ENCODE measurements around a stretch of chr17.

- PRO-cap, 6 experiments, result peak in 1 of 6 experiments; most common minus-strand start chr17:74432785 (in 1)
- RAMPAGE, long total RNA, 2 experiments, result no peak in any of the 2 experiments
- RRBS, result no CpG with 5 or more reads among the region's 12 CpGs
These were observed 770 bp downstream of the GPRC5C start for GRCh38 chr17:74432736-74432979.

DNA sequence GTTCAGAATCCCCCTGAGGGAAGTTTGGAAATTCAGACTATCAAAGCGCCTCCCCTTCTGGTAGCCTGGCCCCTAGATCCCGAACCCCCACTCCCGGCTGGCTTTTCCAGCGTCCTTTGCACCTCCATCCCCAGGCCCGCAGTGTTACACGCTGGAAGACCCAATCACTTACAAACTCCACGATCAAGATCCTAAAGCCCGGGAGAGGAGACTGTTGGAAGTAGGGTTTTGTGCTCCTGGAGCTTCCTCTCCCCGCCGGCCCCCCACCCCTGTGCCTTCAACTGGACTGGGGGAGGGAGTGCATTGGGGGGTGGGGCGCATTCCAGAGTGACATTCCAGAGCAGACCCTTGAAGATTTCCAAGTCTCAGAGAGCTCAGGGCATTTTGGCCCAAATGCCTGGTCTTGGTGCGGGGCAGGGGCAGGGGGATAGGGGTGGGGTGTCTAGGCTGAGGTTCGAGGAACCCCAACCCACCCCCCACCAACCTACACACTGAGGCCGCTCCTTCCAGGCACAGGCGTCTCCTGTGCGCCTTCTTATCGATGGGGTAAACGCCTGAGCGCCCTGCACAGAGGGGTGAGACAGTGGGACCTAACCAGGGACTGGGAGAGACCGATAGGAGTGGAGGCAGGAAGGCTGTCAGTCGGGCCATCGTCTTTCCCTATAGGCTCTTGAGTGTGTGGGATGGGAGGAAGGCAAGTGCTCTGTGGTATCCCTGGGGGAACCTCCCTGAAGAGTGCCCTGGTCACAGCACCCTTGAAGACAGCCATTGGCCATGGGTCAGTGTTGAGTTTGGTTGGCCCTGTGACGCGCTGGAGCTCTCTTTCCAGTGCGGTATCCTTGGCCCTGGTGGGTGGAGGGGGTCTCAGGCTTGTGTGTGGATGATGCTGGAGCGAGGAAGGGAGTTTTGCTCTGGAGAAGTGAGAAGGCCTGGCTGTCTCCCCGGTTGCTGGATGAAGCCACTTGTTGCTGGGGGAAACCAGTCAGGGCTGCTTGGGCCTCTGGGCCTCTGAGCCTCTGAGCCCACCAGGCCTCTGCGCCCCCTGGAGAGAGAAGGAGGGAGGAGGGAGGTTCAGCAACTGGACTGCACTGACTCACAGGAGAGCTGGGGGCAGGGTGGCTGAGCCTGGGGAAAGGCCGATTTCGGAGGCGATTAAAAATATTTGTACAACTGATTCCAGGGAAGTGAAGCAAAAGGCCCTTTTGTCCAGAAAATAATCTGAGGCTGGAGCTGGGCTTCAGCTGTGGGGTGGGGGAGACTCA lies 1.5 kb downstream of the GPRC5C start:
- PRO-cap, 6 experiments, result peak in 4 of 6 experiments; most common plus-strand start position 768 of the sequence (in 2); most common minus-strand start position 603 of the sequence (in 4)
- RAMPAGE, long total RNA, 2 experiments, result no peak in any of the 2 experiments
- RRBS, result 16% methylated on average over 6 of the region's 31 CpGs

DNA sequence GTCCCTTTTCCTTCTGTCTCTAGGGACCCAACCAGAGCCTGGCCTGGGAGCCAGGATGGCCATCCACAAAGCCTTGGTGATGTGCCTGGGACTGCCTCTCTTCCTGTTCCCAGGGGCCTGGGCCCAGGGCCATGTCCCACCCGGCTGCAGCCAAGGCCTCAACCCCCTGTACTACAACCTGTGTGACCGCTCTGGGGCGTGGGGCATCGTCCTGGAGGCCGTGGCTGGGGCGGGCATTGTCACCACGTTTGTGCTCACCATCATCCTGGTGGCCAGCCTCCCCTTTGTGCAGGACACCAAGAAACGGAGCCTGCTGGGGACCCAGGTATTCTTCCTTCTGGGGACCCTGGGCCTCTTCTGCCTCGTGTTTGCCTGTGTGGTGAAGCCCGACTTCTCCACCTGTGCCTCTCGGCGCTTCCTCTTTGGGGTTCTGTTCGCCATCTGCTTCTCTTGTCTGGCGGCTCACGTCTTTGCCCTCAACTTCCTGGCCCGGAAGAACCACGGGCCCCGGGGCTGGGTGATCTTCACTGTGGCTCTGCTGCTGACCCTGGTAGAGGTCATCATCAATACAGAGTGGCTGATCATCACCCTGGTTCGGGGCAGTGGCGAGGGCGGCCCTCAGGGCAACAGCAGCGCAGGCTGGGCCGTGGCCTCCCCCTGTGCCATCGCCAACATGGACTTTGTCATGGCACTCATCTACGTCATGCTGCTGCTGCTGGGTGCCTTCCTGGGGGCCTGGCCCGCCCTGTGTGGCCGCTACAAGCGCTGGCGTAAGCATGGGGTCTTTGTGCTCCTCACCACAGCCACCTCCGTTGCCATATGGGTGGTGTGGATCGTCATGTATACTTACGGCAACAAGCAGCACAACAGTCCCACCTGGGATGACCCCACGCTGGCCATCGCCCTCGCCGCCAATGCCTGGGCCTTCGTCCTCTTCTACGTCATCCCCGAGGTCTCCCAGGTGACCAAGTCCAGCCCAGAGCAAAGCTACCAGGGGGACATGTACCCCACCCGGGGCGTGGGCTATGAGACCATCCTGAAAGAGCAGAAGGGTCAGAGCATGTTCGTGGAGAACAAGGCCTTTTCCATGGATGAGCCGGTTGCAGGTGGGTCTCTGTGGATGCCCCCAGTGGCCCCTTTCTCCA lies 8.2 kb downstream of the GPRC5C start:
- PRO-cap, 6 experiments, result no peak in any of the 6 experiments
- RAMPAGE, long total RNA, 2 experiments, result no peak in any of the 2 experiments
- RRBS, result 90% methylated on average over 4 of the region's 43 CpGs

DNA sequence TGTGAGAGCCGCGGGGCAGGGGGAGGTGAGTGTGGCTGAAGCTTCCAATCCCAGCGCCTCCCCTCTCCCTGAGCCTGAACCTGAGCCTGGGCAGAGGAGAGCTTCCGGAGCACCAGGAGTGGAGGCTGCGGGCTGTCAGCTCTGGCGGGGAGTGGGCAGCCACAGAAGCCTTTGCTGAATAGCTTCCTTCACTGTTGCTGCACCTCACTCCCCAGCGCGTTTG lies 12.6 kb downstream of the GPRC5C start:
- PRO-cap, 6 experiments, result no peak in any of the 6 experiments
- RAMPAGE, long total RNA, 2 experiments, result no peak in any of the 2 experiments
- RRBS, result no CpG with 5 or more reads among the region's 8 CpGs

GRCh38 chr17:74621951-74622273 lies 1.6 kb downstream of the CD300E start:
- PRO-cap, 6 experiments, result peak in 1 of 6 experiments; most common plus-strand start chr17:74622194 (in 1)
- RAMPAGE, long total RNA, 2 experiments, result no peak in any of the 2 experiments
- RRBS, result no CpG with 5 or more reads among the region's 3 CpGs

GRCh38 chr17:74663824-74664261 lies 40.3 kb upstream of the CD300E start:
- PRO-cap, 6 experiments, result no peak in any of the 6 experiments
- RAMPAGE, long total RNA, 2 experiments, result no peak in any of the 2 experiments
- RRBS, result no CpG with 5 or more reads among the region's 3 CpGs

DNA sequence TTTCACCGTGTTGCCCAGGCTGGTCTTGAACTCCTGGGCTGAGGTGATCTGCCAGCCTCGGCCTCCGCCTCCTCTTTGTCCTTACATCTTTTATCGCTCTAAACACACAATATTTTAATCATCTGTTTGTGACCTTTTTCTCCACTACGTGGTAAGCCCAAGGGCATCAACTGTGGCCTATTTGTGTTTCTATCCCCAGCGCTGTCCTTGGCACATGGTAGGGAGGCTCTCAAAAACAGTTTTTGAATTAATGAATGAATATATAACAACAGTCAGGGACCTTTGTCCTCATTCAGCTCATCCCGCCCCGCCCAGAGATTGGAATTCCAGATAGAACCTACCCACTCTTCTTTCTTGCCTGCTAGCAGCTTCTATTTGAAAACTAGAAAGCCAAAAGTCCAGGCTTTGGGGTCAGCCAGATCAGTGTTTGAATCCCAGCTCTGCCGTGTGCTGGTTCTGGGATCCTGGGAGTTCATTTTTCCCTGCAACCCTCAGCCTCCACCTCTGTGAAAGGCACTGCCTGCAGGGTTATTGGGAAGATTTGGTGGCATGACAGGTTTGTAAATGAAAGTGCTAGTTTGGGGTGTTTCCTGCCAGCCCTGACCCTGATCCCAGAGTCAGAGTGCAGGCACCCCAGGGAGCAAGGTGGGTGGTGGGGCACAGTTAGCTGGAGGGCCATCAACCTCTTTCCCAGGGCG lies 4.4 kb downstream of the NHERF1 start:
- PRO-cap, 6 experiments, result no peak in any of the 6 experiments
- RAMPAGE, long total RNA, 2 experiments, result no peak in any of the 2 experiments
- RRBS, result no CpG with 5 or more reads among the region's 10 CpGs

GRCh38 chr17:74763829-74764551 lies 12.2 kb downstream of the NAT9 start:
- PRO-cap, 6 experiments, result no peak in any of the 6 experiments
- RAMPAGE, long total RNA, 2 experiments, result no peak in any of the 2 experiments
- RRBS, result 13% methylated on average over 3 of the region's 11 CpGs

- PRO-cap, 6 experiments, result no peak in any of the 6 experiments
- RAMPAGE, long total RNA, 2 experiments, result no peak in any of the 2 experiments
- RRBS, result no CpG with 5 or more reads among the region's 22 CpGs
These were observed 12.2 kb downstream of the TMEM104 start for GRCh38 chr17:74788344-74789048.

GRCh38 chr17:74822642-74822981 lies 37.1 kb downstream of the GRIN2C start:
- PRO-cap, 6 experiments, result no peak in any of the 6 experiments
- RAMPAGE, long total RNA, 2 experiments, result no peak in any of the 2 experiments
- RRBS, result no CpG with 5 or more reads among the region's 9 CpGs

GRCh38 chr17:74873852-74874060 lies 962 bp upstream of the FDXR start:
- PRO-cap, 6 experiments, result no peak in any of the 6 experiments
- RAMPAGE, long total RNA, 2 experiments, result no peak in any of the 2 experiments
- RRBS, result no CpG with 5 or more reads among the region's 3 CpGs

- PRO-cap, 6 experiments, result no peak in any of the 6 experiments
- RAMPAGE, long total RNA, 2 experiments, result no peak in any of the 2 experiments
- RRBS, result 5% methylated on average over 2 of the region's 13 CpGs
These were observed 5.3 kb upstream of the FDXR start for GRCh38 chr17:74878012-74878562.

- PRO-cap, 6 experiments, result no peak in any of the 6 experiments
- RAMPAGE, long total RNA, 2 experiments, result no peak in any of the 2 experiments
- RRBS, result no CpG with 5 or more reads among the region's 14 CpGs
These were observed 413 bp downstream of the USH1G start for GRCh38 chr17:74922640-74923044.

DNA sequence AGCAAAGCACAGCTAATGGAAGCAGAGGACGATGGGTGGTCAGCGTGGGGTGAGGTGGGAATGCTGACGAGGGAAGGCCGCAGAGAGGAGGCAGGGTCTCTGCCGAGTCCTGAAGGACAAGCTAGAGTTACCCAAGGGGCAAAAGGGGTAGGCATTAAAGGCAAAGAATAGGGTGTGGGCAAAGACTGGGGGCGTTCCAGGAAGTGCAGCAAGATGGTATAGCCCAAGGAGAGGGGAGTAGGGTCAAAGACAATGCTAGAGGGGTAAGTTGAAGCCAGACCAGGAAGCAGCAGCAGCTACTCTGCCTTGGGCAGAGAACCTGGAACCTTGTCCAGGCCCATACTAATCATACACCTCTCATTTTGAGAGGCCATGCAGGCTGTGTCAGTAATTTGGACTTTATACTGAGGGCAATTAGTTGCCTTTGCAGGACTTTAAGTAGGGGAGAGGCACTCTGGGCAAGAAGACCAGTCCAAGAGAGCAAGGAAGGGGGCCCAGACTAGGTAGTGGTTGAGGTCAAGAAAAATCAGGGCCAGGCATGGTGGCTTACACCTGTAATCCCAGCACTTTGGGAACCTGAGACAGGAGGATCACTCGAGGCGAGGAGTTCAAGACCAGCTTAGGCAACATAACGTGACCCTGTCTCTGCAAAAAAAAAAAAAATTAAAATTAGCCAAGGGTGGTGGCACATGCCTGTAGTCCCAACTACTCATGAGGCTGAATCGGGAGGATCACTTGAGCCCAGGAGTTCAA lies 2.8 kb downstream of the OTOP3 start:
- PRO-cap, 6 experiments, result no peak in any of the 6 experiments
- RAMPAGE, long total RNA, 2 experiments, result no peak in any of the 2 experiments
- RRBS, result no CpG with 5 or more reads among the region's 10 CpGs

DNA sequence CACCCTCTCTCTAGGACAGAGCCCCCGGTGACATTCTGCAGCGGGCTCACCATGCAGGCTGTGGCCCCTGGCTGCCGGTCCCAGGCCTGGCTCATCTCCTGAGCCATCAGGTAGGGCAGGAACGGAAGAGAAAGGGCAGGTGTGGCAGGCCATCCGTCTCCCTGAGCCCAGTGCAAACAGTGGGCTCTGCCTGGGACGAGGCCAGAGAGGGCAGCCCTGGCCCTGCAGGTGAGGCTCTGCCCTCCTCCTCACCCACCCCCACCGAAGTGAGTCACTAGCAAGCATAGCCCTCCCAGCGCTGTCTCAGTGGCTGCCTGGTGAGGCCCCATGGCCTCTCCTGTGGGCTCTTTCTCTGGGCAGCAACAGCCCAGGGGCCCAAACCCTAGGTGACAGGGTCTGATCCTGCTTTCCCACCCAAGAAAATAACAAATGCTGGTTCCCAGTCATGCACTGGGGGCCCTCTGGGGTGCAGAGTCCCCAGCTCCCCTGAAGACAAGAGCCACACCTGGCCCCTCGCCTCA lies 14.6 kb downstream of the OTOP3 start:
- PRO-cap, 6 experiments, result no peak in any of the 6 experiments
- RAMPAGE, long total RNA, 2 experiments, result no peak in any of the 2 experiments
- RRBS, result 47% methylated on average over 3 of the region's 9 CpGs

GRCh38 chr17:75003937-75004852 lies 8.3 kb upstream of the MRPL58 start:
- PRO-cap, 6 experiments, result no peak in any of the 6 experiments
- RAMPAGE, long total RNA, 2 experiments, result no peak in any of the 2 experiments
- RRBS, result no CpG with 5 or more reads among the region's 25 CpGs

GRCh38 chr17:75025025-75025619 lies 12.7 kb downstream of the MRPL58 start:
- PRO-cap, 6 experiments, result no peak in any of the 6 experiments
- RAMPAGE, long total RNA, 2 experiments, result no peak in any of the 2 experiments
- RRBS, result no CpG with 5 or more reads among the region's 11 CpGs

DNA sequence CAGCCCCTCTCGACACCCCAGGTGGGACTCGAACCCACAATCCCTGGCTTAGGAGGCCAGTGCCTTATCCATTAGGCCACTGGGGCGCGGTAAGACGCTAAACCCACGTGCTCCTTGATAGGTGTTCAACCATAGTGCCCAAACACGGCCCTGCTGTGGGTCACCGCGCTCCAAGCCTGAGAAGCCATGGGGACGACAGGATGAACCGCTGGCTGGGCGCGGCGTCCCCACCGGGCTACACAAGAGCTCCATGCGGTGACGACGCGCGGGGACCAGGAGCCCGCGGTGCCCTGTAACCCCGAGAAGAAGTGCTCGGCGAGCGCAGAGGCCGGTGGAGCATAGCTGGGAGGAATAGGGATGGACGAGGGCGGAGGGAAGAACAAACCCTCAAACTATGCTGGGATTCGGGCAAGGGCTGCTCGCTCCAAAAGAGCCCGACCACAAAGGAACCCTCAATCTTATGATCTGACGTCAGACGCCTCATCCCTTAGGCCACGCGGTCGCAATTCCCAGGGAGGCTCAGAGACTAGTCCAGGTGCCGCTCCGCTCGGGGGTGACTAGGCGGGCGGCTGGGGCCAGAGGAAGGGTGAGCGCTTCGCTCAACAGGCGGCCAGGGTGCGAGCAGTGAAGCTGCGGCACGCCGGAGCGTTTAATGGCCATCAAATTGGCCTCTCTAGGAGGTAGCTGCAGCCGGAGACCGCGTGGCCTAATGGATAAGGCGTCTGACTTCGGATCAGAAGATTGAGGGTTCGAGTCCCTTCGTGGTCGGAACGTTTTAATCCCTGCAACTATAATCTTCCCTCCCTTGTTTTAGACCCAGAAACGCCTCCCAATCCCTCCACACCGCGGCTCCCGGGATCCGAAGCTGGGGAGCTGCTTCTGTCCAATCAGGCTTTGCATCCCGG lies 12.1 kb downstream of the ATP5PD start:
- PRO-cap, 6 experiments, result peak in 6 of 6 experiments; most common plus-strand start position 689 of the sequence (in 4); most common minus-strand start position 705 of the sequence (in 5)
- RAMPAGE, long total RNA, 2 experiments, result no peak in any of the 2 experiments
- RRBS, result under 1% methylated on average over 13 of the region's 65 CpGs

DNA sequence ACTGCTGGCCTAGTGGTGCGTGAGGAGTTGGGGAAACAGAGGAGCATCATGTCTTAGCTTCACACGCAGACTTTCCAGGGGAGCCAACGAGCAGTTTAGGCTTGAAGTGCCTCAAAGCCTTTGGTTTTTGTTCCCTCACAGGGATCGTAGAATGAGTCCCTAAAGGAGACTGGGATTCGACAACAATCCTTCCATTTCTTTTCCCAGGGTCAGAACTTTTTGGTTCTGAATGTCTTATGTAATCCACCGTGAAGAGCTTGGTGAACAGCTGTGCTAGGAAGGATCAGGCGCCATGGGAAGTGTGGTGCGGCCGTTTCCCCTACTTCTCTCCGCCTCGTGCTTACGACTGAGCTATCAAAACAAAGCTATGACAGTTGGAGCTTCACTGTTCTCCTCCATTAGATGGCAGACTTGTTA lies 12.7 kb downstream of the KCTD2 start:
- PRO-cap, 6 experiments, result no peak in any of the 6 experiments
- RAMPAGE, long total RNA, 2 experiments, result no peak in any of the 2 experiments
- RRBS, result no CpG with 5 or more reads among the region's 12 CpGs

- PRO-cap, 6 experiments, result peak in 5 of 6 experiments; most common plus-strand start chr17:75114371 (in 3); most common minus-strand start chr17:75114520 (in 3)
- RAMPAGE, long total RNA, 2 experiments, result no peak in any of the 2 experiments
- RRBS, result 2% methylated on average over 4 of the region's 37 CpGs
These were observed 4.6 kb downstream of the ARMC7 start for GRCh38 chr17:75113992-75115093.